Spleen (tissue), 7 donors: ENCODE data around the genes DIMT1, SREK1IP1 and ADAMTS6.

DNA sequence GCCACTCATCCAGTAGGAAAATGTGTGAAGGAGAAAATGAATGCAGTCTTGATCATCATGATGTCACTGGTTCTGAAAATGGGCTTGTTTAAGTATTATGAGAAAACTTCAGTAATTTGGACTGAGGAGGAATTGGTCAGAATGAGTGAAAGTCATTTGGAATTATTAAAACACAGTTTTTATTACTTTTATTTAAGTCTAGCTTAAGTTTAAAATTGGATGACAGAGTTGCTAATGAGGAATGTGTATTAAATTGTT, 74.5 kb upstream of the ZSWIM6 start:
- PRO-cap, 4 experiments, result no peak in any of the 4 experiments
- RAMPAGE, long total RNA, 4 experiments, result no peak in any of the 4 experiments

GRCh38 chr5:61301593-61302358, 30.3 kb upstream of the ZSWIM6 start:
- PRO-cap, 4 experiments, result no peak in any of the 4 experiments
- RAMPAGE, long total RNA, 4 experiments, result no peak in any of the 4 experiments

DNA sequence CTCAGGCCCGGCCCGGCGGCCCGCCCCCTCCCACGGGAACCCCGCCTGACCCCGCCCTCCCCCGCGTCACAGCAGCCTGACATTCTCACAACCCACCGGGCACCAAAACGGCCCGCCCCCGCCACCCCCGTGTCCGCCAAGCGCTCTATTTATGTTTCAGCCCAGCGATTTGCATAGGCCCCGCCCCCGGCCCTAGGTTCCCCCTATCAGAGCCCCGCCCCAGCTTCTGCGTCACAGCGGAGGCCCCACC, 242 bp upstream of the ZSWIM6 start:
- PRO-cap, 4 experiments, result peak in 4 of 4 experiments; most common minus-strand start position 123 of the sequence (in 2)
- RAMPAGE, long total RNA, 4 experiments, result no peak in any of the 4 experiments

GRCh38 chr5:61346895-61347811, 15.1 kb downstream of the ZSWIM6 start:
- PRO-cap, 4 experiments, result no peak in any of the 4 experiments
- RAMPAGE, long total RNA, 4 experiments, result no peak in any of the 4 experiments

- PRO-cap, 4 experiments, result no peak in any of the 4 experiments
- RAMPAGE, long total RNA, 4 experiments, result no peak in any of the 4 experiments
These were observed 202.4 kb downstream of the ZSWIM6 start for GRCh38 chr5:61534432-61534888.

DNA sequence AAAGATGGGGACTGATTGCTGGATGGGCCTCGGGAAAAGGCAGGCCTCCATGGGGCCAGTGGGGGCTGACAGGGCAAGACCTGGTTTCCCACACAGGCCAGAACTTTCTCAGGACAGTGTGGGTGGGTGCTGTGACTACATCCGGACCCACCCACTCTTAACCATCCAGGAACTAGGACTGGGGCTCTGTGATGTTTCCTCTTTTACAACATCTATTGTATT, 294.8 kb downstream of the ZSWIM6 start:
- PRO-cap, 4 experiments, result peak in 4 of 4 experiments; most common minus-strand start position 110 of the sequence (in 4)
- RAMPAGE, long total RNA, 4 experiments, result no peak in any of the 4 experiments

DNA sequence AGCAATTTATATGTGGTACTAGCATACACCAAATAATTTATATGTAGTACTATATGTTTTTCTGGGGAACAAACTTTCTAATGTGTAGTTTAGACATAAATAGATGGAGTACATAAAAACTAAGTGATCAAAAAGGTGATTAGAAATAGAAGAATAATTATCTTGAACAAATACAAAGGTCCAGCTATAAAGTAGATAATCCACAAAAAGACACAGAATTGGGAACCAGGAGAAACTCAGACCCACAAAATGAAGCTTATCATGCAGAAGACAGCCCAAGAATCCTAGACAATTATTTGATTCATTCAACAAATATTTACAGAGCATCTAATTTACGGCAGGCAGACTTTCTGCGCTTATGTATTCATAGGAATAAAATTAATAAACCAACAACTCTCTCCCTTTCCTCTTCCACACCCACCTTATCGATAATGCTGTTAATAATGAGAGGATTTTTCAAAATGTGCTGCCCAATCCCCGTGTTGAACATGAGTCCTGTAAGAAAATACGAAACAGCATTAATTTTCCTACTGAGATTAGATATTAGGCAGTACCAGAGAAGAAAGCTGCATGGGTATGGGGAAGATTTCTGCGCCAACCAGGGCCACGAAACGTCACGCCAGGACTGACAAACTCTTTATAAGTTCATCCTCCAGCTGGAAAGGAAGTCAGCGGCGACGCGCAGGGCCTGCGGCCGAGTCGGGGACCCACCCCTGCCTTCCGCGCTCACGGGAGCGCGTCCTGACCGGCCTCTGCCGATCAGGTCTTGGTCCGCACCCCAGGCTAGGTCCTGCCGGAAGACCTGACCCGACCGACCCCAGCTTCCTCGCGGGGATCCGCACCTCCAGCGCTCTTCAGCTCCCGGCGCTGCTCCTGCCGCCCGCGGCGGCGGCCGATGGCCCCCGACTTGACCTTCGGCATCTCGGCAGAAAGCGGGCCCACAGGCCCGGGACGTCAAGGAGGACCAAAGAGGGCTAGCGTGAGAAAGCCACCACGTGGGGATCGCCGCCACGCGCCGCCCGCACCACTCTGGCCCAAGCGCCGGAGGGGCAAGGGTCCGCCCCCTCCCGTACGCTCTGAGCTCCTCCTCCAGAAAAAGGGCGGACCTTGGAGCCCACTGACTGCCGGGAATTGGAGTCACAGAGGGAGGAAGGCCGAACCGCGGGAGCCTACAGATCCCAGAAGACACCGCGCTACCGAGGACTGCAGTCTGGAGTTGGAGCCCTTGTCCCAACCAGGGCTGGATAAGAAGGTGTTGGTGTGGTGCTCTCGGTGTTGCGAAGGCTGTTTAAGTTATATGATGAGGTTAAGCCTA, at the start of gene DIMT1:
DIMT1 (minus strand) TSS at position 1,054 of the 1,315 bp plus-strand sequence.
- PRO-cap, 4 experiments, result peak in 4 of 4 experiments; most common plus-strand start position 671 of the sequence (in 3); most common minus-strand start position 1,031 of the sequence (in 4)
- RAMPAGE, long total RNA, 4 experiments, result start-site peak on the minus strand in 4 of 4 experiments, centred at positions 1,029 to 1,041 of the sequence, 73 to 326 reads per replicate

- PRO-cap, 4 experiments, result no peak in any of the 4 experiments
- RAMPAGE, long total RNA, 4 experiments, result no peak in any of the 4 experiments
These were observed 576.0 kb downstream of the LRRC70 start for GRCh38 chr5:63154443-63155133.

- PRO-cap, 4 experiments, result no peak in any of the 4 experiments
- RAMPAGE, long total RNA, 4 experiments, result no peak in any of the 4 experiments
These were observed 17.9 kb downstream of the SREK1IP1 start for GRCh38 chr5:64750166-64751484.

DNA sequence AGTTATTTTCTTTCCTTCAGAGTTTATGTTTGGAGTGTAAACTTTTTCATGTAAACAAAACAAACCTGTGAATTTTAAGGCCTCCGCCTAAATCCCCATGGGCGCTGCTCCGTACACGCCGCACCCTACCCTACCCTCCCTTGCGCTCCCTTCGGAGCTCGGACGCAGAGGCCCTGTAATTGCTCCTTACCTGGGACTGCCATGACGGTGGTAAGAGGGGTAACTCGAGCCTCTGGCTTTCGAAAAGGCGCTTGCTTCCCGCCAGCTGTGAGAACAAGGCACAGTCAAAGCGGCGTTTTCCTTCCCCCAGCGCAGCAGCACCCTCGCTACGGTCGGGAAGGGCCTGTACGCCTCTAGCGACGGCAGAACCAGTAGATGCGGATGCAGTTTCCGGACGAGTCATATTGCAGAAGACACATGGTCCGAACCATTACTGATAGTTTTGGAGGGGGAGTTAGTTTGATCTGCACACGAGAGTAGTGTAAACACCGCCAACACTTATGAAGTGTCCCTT, at the start of gene SREK1IP1:
SREK1IP1 (minus strand) TSS at position 377 of the 514 bp plus-strand sequence.
- PRO-cap, 4 experiments, result peak in 4 of 4 experiments; most common minus-strand start position 383 of the sequence (in 3)
- RAMPAGE, long total RNA, 4 experiments, result start-site peak on the minus strand in 4 of 4 experiments, centred at positions 305 to 313 of the sequence, 272 to 684 reads per replicate

DNA sequence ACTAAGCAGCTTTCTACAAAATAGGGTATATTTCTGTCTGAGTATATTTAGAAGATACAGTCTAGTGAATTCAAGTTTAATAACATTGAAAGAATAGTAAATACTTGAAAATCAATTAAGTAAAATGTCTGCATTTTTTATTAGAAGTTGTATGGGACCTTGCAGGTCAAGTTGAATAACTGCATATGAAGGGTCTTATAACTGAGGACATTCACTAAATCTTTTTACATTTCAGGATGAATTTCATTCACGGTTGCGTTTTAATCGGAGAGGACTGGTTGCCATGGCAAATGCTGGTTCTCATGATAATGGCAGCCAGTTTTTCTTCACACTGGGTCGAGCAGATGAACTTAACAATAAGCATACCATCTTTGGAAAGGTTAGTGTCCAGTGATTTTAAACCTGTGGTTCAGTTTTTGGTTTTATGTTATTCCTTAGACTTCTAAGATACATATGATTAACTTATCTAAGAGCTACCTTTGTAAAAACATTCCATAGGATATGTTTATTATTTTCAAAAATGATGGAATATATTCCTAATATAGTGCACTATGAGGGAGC, 15.0 kb downstream of the CWC27 start:
- PRO-cap, 4 experiments, result no peak in any of the 4 experiments
- RAMPAGE, long total RNA, 4 experiments, result start-site peak on the plus strand in 1 of 4 experiments, centred at position 300 of the sequence, 14 reads per replicate

DNA sequence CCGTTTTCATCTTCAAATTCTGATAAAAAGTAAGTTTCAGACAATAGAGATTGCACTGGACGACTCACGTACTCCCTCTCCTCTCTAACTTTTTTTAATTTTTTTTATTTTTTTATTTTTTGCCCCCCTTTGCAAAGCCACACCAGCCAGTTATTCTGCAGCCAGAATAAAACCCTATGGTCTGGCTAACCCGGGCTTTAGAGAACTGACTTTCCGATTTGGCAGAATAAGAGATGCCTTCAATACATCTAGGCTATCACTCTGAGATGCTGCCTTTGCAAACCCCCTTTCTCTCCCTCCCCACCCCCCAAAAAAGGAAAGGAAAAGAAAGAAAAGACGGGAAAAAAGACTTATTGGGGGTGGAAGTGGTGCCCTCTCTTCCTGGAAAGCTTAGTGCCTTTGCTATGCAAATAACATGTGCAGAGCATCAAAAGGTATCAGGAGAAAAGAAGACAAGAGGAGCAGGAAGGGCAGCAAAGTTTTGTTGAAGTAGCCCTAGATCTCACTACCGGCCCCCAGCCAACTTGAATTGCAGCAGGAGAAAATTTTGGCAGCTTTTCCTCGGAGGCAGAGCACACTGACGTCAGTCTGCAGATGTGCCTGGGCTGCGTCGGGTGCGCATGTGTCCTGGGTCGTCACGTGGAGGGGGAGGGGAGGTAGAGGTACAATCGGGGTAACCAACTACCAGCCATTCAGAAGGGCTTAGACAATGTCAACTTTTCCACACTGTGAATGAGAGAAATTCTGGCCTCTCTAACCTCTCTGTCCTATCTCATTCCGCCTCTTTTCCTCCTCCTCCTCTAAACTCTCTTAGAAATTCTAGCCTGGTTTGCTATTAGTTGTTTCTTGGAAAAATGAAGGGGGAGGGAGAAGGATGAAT, at the start of gene ADAMTS6:
ADAMTS6 (minus strand) TSS at position 579 of the 880 bp plus-strand sequence.
- PRO-cap, 4 experiments, result peak in 4 of 4 experiments; most common plus-strand start position 586 of the sequence (in 3); most common minus-strand start position 579 of the sequence (in 3)
- RAMPAGE, long total RNA, 4 experiments, result start-site peak on the minus strand in 2 of 4 experiments, centred at positions 557 to 578 of the sequence, 26 to 28 reads per replicate

- PRO-cap, 4 experiments, result no peak in any of the 4 experiments
- RAMPAGE, long total RNA, 4 experiments, result no peak in any of the 4 experiments
These were observed 922 bp downstream of the SGTB start for GRCh38 chr5:65721089-65721284.

DNA sequence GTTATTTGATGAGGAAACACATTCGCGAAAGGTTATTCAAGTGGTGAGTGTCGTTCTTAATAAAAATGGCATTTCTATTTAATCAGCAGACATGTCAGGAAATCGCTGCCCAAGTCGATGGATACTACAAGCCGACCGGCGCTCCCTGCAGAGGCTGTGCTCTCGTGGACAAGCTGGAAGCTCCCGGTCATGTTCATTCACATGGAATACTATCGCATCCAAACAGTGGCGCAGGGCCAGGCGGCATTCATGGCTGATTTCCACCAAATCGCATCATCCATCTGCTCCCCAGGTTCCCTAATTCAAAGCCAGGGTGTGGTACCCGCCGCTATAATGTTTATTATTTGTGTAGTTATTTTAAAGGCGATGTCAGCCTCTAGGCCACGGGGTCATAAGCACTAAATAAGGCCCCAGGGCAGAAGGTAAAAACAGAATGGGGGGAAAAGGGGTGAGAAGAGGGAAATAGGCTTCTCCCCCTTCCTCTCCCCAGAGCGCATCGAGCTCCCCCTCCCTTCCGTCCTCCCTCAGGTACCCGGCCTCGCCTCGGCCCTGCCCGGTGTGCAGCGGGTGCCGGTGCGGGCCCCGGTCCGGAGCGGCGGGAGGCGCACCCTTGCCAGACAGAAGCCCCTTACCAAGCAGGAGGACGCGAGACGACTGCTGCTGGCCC, 491 bp downstream of the SGTB start:
- PRO-cap, 4 experiments, result peak in 1 of 4 experiments; most common plus-strand start position 129 of the sequence (in 1)
- RAMPAGE, long total RNA, 4 experiments, result no peak in any of the 4 experiments

DNA sequence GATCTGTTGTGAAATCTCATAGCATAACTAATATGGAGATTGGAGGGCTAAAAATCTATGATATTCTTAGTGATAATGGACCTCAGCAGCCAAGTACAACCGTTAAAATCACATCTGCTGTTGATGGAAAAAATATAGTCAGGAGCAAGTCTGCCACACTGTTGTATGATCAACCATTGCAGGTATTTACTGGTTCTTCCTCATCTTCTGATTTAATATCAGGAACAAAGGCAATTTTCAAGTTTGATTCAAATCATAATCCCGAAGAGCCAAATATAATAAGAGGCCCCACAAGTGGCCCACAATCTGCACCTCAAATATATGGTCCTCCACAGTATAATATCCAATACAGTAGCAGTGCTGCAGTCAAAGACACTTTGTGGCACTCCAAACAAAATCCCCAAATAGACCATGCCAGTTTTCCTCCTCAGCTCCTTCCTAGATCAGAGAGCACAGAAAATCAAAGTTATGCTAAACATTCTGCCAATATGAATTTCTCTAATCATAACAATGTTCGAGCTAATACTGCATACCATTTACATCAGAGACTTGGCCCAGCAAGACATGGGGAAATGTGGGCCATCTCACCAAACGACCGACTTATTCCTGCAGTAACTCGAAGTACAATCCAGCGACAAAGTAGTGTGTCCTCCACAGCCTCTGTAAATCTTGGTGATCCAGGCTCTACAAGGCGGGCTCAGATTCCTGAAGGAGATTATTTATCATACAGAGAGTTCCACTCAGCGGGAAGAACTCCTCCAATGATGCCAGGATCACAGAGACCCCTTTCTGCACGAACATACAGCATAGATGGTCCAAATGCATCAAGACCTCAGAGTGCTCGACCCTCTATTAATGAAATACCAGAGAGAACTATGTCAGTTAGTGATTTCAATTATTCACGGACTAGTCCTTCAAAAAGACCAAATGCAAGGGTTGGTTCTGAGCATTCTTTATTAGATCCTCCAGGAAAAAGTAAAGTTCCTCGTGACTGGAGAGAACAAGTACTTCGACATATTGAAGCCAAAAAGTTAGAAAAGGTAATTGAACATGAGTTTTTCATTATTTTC, 89.9 kb upstream of the SREK1 start:
- PRO-cap, 4 experiments, result no peak in any of the 4 experiments
- RAMPAGE, long total RNA, 4 experiments, result no peak in any of the 4 experiments

GRCh38 chr5:66180740-66181106, 36.6 kb downstream of the SREK1 start:
- PRO-cap, 4 experiments, result no peak in any of the 4 experiments
- RAMPAGE, long total RNA, 4 experiments, result no peak in any of the 4 experiments

GRCh38 chr5:66440036-66440970, 155.9 kb upstream of the MAST4 start:
- PRO-cap, 4 experiments, result no peak in any of the 4 experiments
- RAMPAGE, long total RNA, 4 experiments, result no peak in any of the 4 experiments

GRCh38 chr5:67004434-67005241, 192.0 kb downstream of the CD180 start:
- PRO-cap, 4 experiments, result peak in 4 of 4 experiments; most common plus-strand start chr5:67004492 (in 3); most common minus-strand start chr5:67004529 (in 1)
- RAMPAGE, long total RNA, 4 experiments, result start-site peak on the plus strand in 3 of 4 experiments, at chr5:67004640-67004869 at its widest, 42 to 93 reads per replicate

- PRO-cap, 4 experiments, result no peak in any of the 4 experiments
- RAMPAGE, long total RNA, 4 experiments, result no peak in any of the 4 experiments
These were observed 141.7 kb downstream of the CD180 start for GRCh38 chr5:67054700-67055487.

DNA sequence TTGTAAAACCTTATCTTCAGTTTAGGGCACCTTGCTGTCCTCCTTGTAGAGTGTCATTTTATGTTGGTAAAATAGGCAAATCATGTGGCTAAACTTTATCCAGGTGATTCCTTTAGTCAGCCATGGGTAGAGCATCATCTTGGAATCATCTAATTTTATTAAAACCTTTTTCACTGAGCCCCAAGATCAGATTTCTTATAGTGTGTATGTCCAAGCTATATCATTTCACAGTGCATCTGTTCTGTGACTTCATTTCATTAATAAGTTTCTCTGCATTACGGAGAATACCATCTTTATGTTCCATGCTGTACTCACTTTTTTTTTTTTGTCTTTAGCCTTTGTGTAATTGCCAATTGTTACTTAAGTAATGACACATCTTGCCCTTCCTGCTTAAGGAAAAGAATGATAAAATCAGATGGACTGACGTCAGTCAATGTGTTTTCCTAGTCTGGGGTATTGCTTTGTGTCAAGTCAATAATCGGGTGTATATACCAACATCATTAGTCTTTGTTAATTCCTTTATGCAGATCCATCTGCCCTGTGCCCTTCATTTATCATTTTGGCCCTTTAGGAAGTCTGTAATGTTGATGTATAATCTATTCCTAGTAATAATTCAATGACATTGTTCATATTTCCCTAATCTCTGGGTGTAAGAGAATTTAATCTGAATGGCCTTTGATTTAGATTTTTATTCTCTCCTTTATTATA, 133.6 kb downstream of the CD180 start:
- PRO-cap, 4 experiments, result no peak in any of the 4 experiments
- RAMPAGE, long total RNA, 4 experiments, result no peak in any of the 4 experiments